Measurements from ENCODE around the gene SP8.

- PRO-cap, 3 experiments = no peak in any of the 3 experiments
- RAMPAGE, long total RNA, 4 experiments = no peak in any of the 4 experiments
- RRBS = no CpG with 5 or more reads among the region's 2 CpGs
Observed at GRCh38 chr7:17041195-17041765, 159.5 kb upstream of the AGR3 start.

DNA sequence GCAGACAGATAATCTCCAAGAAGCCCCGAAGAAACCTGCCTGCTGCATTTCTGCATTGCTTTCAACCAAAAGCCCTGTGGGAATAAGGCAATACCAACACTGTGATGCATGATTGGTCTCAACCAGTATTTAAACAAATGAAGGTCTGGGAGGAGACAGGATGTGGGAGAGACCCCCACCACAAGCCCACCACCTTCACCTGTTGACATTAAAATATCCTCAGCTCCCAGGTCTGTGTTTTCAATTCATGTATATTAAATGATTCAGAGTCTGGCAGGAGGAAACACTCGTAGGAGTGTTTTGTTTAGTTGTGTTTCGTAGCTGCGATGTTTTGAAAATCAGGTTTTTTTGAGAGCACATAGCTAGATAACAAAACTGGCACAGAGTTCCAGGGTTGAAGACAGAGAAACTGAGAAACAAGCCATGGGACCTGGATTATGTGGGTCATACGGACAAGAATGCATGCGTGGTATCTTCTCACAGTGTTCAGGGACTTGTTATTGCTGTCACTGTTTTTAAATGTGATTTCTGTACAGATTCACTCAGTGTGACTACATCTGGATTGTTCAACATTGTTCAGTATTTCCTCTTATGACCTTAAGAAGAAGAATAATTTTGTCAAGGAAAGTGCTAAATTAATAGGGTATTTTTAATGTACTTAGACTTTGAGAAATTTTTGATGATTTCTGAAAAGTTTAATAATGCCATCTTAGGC lies 200.5 kb upstream of the AHR start:
- PRO-cap, 3 experiments = no peak in any of the 3 experiments
- RAMPAGE, long total RNA, 4 experiments = no peak in any of the 4 experiments
- RRBS = no CpG with 5 or more reads among the region's 6 CpGs

DNA sequence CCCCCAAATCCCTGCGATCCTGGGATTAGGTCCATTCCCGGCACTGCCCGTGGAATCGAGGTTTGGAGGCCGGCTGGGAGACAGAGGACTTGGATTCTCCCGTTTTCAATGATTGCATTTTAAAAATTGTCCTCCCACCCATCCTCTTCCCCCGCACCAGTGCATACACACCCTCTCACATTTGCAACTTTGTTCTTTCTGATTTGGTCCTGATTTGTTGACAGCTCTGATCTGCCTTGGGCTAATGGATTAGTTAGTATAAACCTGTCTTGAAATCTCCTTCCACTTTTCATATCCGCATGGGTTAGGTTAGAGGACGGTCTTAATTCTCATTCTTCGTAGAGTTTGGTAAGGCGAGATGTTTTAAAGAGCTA lies 941 bp downstream of the AHR start:
- PRO-cap, 3 experiments = peak in 3 of 3 experiments; most common plus-strand start position 52 of the sequence (in 2)
- RAMPAGE, long total RNA, 4 experiments = no peak in any of the 4 experiments
- RRBS = no CpG with 5 or more reads among the region's 11 CpGs

DNA sequence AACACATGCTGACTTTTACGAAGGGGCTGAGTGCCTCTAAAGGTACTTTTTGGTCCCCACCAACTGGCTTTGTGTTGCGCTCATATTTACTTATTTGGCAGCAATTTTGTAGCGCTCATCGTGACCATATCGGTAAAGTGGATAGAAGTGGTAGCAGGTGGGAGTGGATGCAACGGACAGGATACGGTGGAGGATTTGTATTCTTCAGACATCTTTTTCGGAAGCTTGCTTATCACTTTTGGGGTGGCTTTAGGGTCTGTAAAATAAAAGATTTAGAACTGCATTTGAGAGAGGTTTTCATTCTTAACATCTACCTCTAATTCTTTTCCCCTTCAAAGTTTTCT lies 1.3 kb downstream of the AHR start:
- PRO-cap, 3 experiments = no peak in any of the 3 experiments
- RAMPAGE, long total RNA, 4 experiments = no peak in any of the 4 experiments
- RRBS = no CpG with 5 or more reads among the region's 8 CpGs

DNA sequence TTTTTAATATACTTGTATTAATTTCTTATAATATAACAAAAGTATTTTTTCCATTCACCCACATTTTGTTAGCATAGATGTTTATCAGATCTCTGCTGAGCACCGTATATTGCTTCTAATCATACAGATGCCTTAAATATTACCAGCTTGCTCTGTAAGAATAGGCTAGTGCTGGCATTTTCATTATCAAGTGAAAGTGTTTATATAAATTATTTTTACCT lies 2.5 kb downstream of the AHR start:
- PRO-cap, 3 experiments = no peak in any of the 3 experiments
- RAMPAGE, long total RNA, 4 experiments = no peak in any of the 4 experiments
- RRBS = no CpG with 5 or more reads among the region's 1 CpG

GRCh38 chr7:17370122-17370437 lies 71.6 kb downstream of the AHR start:
- PRO-cap, 3 experiments = no peak in any of the 3 experiments
- RAMPAGE, long total RNA, 4 experiments = no peak in any of the 4 experiments
- RRBS = no CpG with 5 or more reads among the region's 5 CpGs

- PRO-cap, 3 experiments = no peak in any of the 3 experiments
- RAMPAGE, long total RNA, 4 experiments = no peak in any of the 4 experiments
- RRBS = no CpG with 5 or more reads among the region's 3 CpGs
Observed at GRCh38 chr7:17371857-17372667, 73.6 kb downstream of the AHR start.

GRCh38 chr7:17487210-17487679 lies 188.8 kb downstream of the AHR start:
- PRO-cap, 3 experiments = no peak in any of the 3 experiments
- RAMPAGE, long total RNA, 4 experiments = no peak in any of the 4 experiments
- RRBS = no CpG with 5 or more reads among the region's 2 CpGs

DNA sequence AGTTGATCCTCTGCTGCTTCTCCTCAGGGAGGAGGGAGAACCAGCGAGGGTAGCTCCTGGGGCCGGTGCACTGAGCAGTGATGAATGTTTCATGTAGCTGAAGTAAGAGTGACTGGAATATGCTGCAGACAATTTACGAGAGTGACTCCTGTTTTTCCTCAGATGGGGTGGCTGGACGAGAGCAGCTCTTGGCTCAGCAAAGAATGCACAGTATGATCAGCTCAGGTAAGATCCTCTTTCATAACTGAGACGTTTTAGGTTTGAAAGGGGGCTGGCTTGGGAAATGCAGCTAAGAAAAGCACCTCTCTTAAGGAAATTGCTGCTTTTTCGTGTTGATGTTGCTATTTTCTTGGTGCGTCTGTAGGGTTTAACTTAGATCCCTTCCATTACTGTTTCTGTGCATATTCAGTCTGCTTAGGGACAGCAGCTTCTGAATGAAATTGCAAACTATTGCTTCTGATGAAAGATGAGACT lies 588 bp downstream of the HDAC9 start:
- PRO-cap, 3 experiments = no peak in any of the 3 experiments
- RAMPAGE, long total RNA, 4 experiments = start-site peak on the plus strand in 1 of 4 experiments, centred at position 131 of the sequence, 6 reads per replicate
- RRBS = no CpG with 5 or more reads among the region's 7 CpGs

DNA sequence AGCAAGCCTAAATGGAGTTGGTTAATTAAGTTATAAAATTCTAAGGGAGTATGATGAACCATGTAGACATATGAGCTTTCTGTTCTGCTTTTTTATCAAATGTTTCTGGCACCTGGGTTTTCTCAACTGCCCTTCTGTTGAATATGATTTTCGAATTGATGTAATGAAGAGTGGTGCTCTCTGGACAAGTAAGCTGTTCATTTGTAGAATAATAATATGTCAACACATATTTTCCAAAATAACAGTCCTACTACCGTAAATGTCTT lies 24.8 kb downstream of the HDAC9 start:
- PRO-cap, 3 experiments = no peak in any of the 3 experiments
- RAMPAGE, long total RNA, 4 experiments = no peak in any of the 4 experiments
- RRBS = no CpG with 5 or more reads among the region's 2 CpGs

DNA sequence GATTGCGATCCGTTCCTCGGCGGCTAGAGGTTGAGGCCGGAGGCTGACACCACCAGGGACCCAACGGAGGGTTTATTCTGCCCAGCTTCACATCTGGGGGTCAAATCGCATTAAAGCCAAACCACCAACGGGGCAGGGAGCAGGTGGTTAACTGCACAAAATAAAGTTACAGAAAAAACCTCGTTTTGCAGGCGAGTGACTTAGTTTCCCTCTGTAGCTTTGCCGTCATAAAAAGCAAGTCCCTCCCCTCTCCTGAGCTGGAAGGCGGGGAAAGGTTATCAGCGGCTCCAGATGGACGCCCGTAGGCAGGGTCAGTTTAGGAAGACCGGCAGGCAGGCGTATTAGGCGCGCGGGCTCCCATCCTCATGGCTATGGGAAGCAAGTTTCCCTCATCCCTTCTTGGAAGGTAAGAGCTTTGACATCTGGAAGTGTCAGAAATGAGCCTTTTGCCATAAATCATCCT lies 10.8 kb downstream of the TWIST1 start:
- PRO-cap, 3 experiments = no peak in any of the 3 experiments
- RAMPAGE, long total RNA, 4 experiments = no peak in any of the 4 experiments
- RRBS = 6% methylated on average over 5 of the region's 20 CpGs

DNA sequence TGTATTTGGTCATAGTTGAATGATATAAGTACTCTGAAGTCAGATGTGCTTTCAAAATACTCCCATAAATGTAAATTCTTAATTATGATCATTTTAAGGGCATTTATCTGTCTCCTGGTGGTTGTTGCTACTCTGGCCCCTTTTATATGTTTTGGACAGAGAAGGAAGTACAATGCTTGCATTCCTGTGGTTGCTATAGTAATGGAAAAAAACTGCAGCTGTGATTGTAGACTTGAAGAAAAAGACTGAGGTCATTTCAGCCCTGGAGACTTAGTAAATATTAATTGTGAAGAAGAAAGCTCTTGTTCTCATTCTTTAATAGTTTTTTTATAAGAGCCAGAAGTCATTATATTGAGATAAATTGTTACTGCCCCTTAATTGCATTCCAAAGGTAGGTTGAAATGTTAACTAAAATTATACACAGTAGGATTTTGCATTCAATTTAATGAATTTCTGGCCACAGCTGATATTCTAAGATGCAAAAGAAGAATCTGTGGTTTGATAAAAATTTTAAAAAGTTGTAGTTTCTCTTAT lies 70.3 kb upstream of the FERD3L start:
- PRO-cap, 3 experiments = no peak in any of the 3 experiments
- RAMPAGE, long total RNA, 4 experiments = no peak in any of the 4 experiments

DNA sequence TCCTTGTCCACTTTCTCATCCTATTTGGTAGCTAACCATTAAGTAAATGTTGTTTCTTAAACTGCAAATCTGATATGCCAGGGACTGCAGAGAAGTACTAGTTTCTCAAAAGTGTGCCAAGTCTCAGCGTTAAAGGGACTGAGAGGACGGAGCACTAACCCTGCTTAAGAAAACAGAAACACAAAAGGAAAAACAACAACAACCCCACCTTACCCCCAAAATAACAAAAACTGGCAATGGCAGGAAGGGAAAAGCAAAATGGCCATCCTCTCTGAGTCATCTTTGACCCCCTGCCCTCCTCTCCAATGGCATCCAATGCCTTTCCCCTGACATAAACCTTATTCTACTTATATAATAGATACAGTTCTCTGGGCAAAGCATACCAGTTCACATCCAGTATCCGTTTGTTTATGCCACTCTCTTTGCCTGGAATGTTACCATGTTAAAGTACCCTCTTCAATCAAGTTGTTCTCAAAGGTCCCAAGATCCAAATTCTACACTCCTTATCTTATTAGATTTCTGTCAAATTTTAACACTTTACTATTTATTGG lies 1.6 kb downstream of the POLR1F start:
- PRO-cap, 3 experiments = no peak in any of the 3 experiments
- RAMPAGE, long total RNA, 4 experiments = no peak in any of the 4 experiments
- RRBS = no CpG with 5 or more reads among the region's 3 CpGs

GRCh38 chr7:20786435-20787353 lies at the start of gene SP8:
Gene SP8 (minus strand): TSS chr7:20786886.
- PRO-cap, 3 experiments = no peak in any of the 3 experiments
- RAMPAGE, long total RNA, 4 experiments = no peak in any of the 4 experiments
- RRBS = 13% methylated on average over 8 of the region's 56 CpGs

DNA sequence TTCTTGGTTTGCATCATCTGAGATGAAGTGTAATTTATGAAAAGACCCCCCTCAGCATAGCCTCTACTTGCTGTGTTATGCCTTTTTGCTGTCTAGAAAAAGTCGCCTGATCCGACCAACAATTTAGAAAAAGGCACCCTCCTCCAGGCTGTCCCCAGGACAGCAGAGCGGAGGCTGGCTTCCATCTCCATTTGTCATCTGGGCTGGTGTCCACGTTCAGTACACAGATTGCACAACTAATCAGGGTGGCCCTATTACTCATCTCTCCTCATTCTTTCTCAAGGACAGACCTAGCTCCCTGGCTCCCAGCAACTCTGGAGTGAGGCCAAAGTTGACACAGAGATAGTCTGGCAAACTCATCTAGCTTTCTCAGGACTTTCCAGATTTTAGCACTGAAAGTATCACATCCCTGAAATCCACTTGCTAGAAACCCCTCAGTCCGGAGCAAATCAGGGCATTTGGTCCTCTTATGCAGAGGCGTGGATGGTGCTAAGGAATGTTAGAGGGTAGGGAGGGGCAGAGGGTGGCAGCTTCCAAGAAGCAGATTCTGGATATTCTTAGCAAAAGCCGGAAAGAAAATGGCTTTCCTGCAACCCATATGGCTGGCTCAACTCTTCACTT lies 75.1 kb downstream of the DNAH11 start:
- PRO-cap, 3 experiments = peak in 1 of 3 experiments; most common plus-strand start position 328 of the sequence (in 1); most common minus-strand start position 166 of the sequence (in 1)
- RAMPAGE, long total RNA, 4 experiments = start-site peak on the plus strand in 1 of 4 experiments, centred at position 440 of the sequence, 47 reads per replicate
- RRBS = no CpG with 5 or more reads among the region's 7 CpGs

GRCh38 chr7:22219759-22220633 lies 137.0 kb downstream of the RAPGEF5 start:
- PRO-cap, 3 experiments = peak in 3 of 3 experiments; most common plus-strand start chr7:22220361 (in 3); most common minus-strand start chr7:22220238 (in 3)
- RAMPAGE, long total RNA, 4 experiments = start-site peak on the minus strand in 2 of 4 experiments, at chr7:22219969-22220284 at its widest, 19 to 71 reads per replicate
- RRBS = no CpG with 5 or more reads among the region's 10 CpGs

DNA sequence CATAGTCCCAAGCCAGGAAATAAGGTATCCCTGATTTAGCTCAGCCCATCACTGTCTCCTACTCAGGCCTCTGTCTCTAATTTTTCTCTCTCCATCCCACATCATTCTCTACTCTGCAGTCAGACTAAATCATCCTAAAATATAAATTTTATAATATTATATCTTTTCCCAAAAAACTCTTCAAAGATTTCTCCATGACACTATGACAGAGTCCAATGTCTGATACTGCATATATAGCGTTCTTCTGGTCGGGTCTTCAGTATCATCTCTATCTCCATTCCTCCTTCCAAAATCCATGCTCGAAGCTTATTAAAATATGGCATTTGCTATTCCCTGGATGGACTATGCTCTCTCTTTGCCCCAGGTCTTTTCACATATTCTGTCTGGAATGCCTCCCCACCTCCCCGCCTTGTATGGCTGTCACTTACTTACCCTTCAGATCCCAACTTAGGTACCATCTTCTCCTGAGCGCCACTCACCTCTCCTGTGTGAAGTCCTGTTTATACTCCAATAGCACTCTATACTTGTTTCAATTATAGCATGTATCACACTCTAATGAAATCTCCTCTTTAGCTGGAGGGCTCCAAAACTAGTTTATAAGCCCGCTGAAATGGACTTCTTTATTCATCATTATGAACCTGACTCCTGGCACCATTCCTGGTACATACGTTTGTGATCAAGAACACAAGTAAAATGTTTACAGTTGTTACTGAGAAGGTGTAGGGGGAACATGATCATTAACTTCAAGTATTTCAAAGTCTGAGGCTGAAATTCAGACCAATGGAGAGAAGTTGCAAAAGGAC lies 82.1 kb downstream of the RAPGEF5 start:
- PRO-cap, 3 experiments = no peak in any of the 3 experiments
- RAMPAGE, long total RNA, 4 experiments = no peak in any of the 4 experiments
- RRBS = no CpG with 5 or more reads among the region's 7 CpGs

DNA sequence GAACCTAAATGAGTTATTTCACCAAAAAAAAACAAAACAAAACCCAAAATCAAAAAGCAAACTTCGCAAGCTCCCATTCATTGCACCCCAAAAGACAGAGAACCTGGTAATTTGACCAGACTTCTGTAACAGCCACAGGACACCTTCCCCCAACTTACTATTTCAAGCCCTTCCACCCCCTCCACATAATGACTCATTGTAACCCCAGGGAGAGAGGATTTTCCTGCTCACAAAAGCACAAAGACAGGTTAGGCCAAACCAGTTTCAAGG lies 66.9 kb downstream of the STEAP1B start:
- PRO-cap, 3 experiments = no peak in any of the 3 experiments
- RAMPAGE, long total RNA, 4 experiments = no peak in any of the 4 experiments
- RRBS = no CpG with 5 or more reads among the region's 1 CpG

DNA sequence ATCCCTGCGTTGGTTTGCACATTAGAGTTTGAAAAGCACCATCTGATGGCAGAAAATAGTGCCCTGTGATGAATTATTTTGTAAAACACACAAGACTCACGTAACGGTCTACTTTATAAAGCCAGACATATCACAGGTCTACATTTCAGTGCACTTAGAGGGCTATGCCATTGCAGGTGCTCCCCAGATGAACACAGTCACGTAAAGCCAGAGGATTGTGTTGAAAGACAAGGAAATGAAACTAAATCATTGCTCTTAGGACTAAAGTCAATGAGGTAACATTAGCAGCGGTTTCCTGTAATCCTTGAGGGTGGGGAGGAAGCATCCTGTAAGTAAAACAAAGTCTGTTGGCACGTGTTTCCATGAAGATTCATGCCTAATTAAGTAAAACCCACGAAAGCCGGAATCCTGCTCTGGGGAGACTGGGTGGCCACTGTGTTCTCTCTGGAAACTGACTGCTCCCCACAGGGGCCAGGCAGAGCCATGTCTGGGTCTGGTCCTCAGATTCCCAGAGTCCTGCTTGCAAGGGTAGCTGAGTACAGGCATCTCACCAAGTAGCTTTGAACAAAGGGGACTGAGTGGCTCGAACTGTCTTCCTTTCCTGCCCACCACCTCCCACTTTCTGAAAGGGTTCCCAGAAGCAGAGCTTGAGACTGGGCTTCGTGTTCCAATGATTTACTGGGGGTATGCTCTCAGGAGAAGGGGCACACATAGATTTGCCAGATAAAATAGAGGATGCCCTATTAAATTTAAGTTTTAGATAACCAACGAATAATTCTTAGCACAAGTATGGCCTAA lies 18.2 kb downstream of the STEAP1B start:
- PRO-cap, 3 experiments = no peak in any of the 3 experiments
- RAMPAGE, long total RNA, 4 experiments = no peak in any of the 4 experiments
- RRBS = no CpG with 5 or more reads among the region's 11 CpGs

DNA sequence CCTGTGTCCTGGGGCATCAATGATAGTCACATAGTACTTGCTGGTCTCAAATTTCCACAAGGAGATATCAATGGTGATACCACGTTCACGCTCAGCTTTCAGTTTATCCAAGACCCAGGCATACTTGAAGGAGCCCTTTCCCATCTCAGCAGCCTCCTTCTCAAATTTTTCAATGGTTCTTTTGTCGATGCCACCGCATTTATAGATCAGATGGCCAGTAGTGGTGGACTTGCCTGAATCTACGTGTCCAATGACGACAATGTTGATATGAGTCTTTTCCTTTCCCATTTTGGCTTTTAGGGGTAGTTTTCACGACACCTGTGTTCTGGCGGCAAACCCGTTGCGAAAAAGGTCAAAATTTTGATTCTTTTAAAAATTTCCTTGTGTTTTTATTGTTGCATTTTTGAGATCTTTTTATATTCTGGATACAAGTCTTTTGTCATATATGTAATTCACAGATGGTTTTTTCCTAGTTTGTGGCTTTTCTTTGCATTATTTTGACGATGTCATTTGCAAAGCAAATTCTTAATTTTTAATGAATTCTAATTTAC lies 11.8 kb upstream of the STEAP1B start:
- PRO-cap, 3 experiments = no peak in any of the 3 experiments
- RAMPAGE, long total RNA, 4 experiments = no peak in any of the 4 experiments
- RRBS = no CpG with 5 or more reads among the region's 11 CpGs